Measurements from ENCODE around the gene SDHAF4.

DNA sequence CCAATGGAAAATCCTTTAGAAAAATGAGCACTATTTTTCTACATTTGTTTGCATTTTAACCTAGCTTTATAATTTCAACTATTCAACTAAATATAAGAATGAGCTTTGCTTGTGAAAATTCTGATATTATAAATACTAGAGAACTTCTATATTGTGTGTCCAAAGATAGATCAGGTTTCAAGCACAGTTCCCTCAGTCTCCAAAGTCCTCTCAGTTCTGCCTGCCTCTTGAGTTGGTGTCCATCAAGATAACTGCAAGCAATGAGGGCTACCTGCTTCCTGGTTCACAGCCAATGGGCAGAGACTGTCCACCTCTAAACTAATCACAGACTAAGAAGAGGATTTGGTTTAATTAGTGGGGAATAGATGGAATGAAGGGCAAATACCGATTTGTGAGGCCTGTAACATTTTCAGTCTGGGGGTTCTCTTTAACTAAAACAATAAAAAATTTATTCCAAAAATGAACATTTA lies 41.3 kb upstream of the PTP4A1 start:
- RRBS, result no CpG with 5 or more reads among the region's 1 CpG

DNA sequence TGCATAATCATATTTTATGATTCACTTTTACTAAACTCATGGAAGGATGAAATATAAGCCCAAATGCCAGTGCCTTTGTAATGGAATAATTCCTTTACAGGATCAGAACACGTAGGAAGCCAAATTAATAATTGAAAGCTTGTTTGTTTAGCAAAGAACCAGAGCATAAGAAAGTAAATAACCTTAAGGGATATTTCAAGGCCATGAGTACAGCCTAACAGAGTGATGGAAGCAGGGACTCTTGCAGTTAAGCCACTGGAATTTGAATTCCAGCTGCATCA lies 11.4 kb upstream of the PTP4A1 start:
- RRBS, result no CpG with 5 or more reads among the region's 1 CpG

- RRBS, result 8% methylated on average over 7 of the region's 56 CpGs
Measured at GRCh38 chr6:63573381-63574328, 1.4 kb downstream of the PTP4A1 start.

- RRBS, result no CpG with 5 or more reads among the region's 5 CpGs
Measured at GRCh38 chr6:63574329-63574824, 2.1 kb downstream of the PTP4A1 start.

DNA sequence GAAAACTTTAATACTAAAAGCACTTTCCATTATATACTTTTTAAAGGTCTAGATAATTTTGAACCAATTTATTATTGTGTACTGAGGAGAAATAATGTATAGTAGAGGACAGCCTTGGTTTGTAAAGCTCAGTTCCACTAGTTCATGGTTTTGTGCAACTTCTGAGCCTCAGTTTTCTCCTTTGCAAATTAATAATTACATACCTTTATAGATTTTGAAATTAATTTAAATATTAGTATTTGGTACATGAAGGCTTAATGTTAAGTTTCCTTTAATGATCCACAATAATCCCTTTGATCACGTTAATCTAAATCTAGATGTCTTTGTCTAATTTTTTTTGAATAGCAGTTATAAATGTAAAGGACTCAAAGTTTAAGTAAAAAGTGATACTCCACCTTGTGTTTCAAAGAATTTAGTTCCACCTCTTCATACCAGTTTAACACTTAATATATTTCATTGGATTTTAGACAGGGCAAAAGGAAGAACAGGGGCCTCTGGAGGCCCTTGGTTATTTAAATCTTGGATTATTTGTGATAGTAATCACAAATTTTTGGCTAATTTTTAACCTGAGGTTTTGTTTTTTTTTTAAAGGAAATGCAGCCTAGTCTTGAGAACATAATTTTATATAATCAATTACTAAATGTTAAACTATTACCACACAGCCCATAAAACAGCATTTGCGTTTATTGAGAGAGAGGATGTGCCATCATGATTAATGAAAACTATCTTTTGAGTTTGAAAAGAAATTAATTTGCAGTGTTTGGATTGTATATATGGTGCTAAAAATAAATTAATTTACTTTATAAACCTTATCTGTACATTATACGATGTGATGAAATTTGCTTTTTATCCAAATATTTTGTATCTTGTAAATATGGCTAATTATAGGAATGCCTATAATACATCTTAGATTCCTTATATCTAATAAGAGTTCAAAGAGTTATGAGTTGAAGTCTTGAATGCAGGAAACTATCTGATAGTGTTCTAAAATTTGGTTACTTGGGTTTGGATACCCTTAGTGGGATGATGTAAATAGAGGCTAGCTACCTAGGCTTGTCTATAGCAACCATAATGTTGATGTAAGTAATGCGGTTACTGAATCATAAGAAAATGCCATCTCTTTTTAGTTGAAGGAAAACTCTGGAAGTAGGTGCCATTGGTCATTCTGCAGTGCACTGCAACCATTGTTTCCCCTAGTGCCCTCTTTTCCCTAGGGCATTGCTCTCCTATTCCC lies 9.8 kb downstream of the PTP4A1 start:
- RRBS, result no CpG with 5 or more reads among the region's 4 CpGs

DNA sequence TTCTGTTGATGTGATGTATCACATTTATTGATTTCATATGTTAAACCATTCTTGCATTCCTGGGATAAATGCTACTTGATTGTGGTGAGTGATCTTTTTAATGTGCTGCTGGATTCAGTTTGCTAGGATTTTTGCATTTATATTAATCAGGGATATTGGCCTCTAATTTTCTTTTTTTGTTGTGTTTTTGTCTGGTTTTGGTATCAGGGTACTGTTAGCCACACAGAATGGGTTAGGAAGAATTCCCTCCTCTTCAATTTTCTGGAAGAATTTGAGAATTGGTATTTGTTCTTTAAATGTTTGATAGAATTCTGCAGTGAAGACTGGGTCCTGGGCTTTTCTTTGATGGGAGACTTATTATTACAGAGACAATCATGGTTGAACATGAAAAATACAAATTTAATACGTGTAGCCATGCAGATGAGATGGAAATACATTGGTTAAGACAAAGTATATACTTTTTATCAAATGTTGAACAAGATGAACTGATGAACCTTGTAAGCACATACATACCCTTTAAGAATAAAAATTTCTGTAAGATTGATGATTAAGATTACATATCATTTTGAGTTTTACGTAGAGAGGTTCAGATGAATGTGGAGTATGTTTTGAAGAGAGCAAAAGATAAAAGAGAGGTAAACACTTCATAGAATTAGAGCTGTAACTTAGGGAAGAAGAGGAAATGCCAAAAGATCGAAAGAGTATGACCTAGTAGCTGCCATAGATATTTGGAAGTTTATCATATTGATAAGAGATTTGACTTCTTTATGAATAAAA lies 18.5 kb downstream of the PHF3 start:
- RRBS, result no CpG with 5 or more reads among the region's 3 CpGs

GRCh38 chr6:67880594-67881495 lies 754.2 kb upstream of the ADGRB3 start:
- RRBS, result no CpG with 5 or more reads among the region's 13 CpGs

GRCh38 chr6:68559749-68560176 lies 75.3 kb upstream of the ADGRB3 start:
- RRBS, result no CpG with 5 or more reads among the region's 5 CpGs

DNA sequence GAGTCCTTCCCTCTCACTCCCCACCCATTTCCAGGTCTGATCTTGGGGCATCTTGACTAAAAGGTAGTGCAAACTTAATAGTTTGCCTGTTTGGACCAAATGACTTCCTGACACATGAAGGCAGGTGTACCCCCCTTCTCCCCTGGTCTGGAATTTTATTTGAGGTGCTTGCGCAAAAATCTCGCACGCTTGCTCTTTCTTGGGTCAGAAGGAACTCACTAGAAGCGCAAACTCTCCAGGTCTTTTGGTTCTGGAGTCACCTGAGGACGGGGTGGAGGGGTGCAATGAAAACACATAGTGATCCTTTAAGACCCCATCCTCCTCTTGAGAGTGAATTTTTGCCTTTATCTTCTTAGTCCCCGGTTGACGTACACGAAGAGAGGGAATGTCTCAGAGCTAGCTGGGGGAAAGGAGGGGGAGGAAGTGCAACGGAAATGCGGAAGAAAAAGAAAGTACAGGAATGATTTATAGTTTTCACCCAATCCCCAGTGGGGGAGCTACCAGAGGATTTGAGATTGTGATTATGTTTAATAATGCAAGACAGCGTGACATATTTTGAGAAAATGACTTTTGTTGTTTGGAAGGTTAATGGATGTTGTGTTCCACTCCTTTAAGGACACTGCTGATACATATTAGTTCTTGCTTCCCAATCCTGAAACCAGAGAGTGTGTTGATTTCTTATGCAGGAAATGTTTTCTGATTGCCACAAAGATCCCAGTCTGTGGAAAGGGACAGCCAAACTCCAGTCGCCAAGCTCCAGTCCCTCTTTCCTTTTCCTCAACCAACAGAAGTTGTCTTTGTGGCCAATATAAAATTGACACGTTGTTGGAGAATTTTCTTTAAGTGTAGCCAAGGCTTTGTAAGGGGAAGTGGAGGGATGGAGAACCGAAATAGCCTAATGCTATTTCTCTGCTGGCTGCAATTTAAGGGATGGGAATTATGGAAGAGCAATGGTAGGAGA lies 5.1 kb downstream of the ADGRB3 start:
- RRBS, result no CpG with 5 or more reads among the region's 14 CpGs

DNA sequence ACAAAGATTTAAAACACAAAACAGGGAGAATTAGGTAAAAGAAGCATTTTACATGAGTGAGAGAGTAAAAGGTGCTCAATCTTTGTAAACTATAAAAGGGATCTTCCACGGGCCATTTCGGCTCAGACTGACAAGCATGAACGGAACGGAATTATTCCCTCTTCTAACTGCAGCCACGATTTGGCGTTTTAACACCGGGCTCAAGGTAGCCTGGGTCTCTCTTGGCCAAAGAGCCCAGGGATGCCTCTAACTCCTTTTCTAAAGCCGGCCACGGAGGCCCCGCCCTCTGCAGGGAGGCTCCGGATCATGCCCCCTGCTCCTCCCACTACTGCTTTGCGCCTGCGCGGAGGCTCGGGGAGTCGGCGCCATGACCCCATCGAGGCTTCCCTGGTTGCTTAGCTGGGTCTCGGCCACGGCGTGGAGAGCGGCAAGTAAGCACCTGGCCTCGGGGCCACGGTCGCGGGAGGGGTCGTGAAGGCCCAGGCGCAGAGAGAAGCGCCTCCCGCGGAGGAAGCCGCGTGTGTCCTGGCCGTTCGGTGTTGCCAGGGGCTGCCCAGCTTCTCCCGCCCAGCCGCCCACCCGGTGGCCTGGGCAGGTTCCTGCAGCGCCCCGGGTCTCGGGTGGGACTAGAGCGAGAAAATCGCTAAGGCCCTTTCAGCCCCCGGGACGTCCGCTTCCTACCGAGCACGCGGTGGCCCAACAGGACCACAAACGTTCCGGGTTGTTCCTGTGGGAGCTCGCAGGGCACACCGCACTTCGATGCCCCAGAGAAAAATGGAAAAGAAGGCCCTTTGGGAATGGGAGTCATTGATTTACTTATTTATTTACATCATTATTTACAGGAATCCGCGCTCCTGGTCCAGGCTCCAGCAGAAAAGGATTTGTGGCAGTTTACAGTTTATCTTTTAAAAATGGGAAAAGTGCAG lies at the start of gene SDHAF4:
SDHAF4 (plus strand) TSS at position 357 of the 926 bp plus-strand sequence.
- RRBS, result 6% methylated on average over 14 of the region's 56 CpGs

- RRBS, result no CpG with 5 or more reads among the region's 4 CpGs
Measured at GRCh38 chr6:70669160-70669614, 1.5 kb downstream of the SMAP1 start.

GRCh38 chr6:70782861-70784160 lies 115.6 kb downstream of the SMAP1 start:
- RRBS, result no CpG with 5 or more reads among the region's 31 CpGs

- RRBS, result no CpG with 5 or more reads among the region's 16 CpGs
Measured at GRCh38 chr6:70811304-70812402, 144.0 kb downstream of the SMAP1 start.

DNA sequence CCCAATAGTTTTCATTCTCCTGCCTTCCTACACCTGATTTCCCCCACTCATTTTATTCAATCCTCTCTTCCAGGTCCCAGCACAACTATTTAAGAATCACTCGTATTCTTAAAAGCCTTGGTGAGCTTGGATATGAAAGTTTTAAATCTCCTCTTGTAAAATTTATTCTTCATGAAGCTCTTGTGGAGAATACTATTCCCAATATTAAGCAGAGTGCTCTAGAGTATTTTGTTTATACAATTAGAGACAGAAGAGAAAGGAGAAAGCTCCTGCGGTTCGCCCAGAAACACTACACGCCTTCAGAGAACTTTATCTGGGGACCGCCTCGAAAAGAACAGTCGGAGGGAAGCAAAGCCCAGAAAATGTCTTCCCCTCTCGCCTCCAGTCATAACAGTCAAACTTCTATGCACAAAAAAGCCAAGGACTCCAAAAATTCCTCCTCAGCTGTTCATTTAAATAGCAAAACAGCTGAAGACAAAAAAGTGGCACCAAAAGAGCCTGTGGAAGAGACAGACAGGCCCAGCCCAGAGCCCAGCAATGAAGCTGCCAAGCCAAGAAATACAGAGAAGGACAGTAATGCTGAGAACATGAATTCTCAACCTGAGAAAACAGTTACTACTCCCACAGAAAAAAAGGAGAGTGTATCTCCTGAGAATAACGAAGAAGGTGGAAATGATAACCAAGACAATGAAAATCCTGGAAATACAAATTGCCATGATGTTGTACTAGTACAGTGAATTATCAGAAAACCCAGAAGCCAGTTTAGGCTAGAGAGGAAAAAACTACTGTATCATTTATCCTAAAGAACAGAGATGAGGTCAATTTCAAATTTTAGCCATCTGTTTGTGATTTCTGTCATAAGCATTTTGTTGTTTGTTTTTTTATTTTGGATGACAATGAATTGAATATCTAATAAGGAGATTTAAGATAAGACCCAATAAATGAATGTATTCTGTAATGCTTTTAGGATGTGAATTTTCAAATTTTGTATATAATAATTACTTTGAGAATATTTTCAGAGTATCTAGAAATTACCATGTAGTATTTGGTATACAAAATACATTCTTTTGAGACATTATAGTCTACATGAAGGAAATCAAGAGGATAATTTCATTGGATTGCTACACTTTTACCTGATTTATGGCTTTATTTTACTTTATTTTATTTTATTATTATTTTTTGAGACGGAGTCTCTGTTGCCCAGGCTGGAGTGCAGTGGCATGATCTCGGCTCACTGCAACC lies 13.1 kb downstream of the OGFRL1 start:
- RRBS, result no CpG with 5 or more reads among the region's 11 CpGs

- RRBS, result no CpG with 5 or more reads among the region's 2 CpGs
Measured at GRCh38 chr6:71350294-71350753, 61.7 kb downstream of the OGFRL1 start.

GRCh38 chr6:72366469-72366883 lies 255.4 kb upstream of the KCNQ5 start:
- RRBS, result no CpG with 5 or more reads among the region's 2 CpGs

DNA sequence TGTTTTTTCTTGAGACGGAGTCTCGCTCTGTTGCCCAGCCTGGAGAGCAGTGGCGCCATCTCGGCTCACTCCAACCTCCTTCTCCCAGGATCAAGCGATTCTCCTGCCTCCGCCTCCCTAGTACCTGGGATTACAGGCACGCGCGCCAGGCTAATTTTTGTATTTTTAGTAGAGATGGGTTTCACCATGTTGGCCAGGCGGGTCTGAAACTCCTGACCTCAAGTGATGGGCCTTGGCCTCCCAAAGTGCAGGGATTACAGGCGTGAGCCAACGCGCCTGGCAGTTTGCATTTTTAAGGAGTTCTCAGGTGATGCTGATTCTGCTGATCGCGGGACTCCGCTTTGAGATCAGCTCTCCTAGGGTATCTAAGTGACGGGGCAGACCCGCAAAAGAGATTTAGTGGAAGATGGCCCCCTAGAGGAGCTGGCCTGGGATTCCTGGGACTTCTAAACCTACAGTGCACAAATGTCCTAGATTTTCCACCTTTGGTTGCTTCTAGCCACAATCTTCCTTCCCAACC lies 45.2 kb downstream of the DPPA5 start:
- RRBS, result no CpG with 5 or more reads among the region's 18 CpGs

GRCh38 chr6:73512949-73513942 lies 7.6 kb downstream of the EEF1A1 start:
- RRBS, result no CpG with 5 or more reads among the region's 8 CpGs

- RRBS, result no CpG with 5 or more reads among the region's 13 CpGs
Measured at GRCh38 chr6:73713478-73714470, 17.8 kb downstream of the CD109 start.